Cardiac fibroblast (primary cell): ENCODE data around the genes ADAMTS12, TTC23L and DNAJC21.

GRCh38 chr5:32274447-32274997, 38.2 kb downstream of the MTMR12 start:
- RRBS = no CpG with 5 or more reads among the region's 10 CpGs

DNA sequence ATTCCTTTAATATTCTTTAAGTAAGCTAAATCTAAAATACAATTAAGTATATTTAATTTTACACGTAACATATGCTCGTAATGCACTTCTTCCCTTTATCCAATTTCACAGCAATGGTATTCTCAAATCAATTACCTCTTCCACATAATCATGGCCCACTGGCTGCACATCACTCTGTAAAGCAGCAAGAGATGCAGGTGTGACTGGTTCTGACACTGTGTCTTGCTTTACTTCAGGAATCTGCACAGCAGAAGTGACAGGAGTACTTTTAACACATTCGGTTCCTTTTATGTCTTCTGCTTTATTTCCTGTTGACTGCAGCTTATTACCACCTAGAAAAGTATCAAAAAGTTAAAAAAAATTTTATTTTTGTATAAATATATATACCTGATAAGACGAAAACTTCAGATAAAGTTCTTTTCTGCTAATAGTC, 44.7 kb downstream of the ZFR start:
- RRBS = no CpG with 5 or more reads among the region's 4 CpGs

DNA sequence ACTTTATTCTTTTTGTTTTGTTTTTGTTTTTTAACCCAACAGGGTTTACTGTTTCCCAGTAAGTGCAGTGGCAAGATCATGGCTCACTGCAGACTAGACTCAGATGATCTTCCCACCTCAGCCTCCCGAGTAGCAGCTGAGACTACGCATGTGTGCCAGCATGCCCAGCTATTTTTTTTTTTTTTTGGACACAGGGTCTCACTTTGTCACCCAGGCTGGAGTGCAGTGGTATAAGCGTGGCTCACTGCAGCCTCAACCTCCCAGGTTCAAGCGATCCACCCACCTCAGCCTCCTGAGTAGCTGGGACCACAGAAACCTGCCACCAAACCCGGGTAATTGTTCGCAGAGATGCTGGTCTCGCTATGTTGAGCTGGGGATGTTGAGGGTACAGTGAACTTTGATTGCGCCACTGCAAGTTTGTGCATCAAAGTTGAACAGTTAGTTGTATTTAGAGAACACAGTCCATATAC, 12.7 kb downstream of the ZFR start:
- RRBS = no CpG with 5 or more reads among the region's 8 CpGs

- RRBS = no CpG with 5 or more reads among the region's 5 CpGs
These were observed 11.7 kb downstream of the ZFR start for GRCh38 chr5:32432812-32433193.

GRCh38 chr5:32537330-32537972, 47.9 kb upstream of the SUB1 start:
- RRBS = no CpG with 5 or more reads among the region's 6 CpGs

- RRBS = under 1% methylated on average over 31 of the region's 77 CpGs
These were observed 637 bp downstream of the SUB1 start for GRCh38 chr5:32585665-32586722.

- RRBS = 2% methylated on average over 21 of the region's 51 CpGs
These were observed at the start of gene ADAMTS12 for GRCh38 chr5:33891656-33892869. Gene ADAMTS12, minus strand, starts transcription at chr5:33891990.

DNA sequence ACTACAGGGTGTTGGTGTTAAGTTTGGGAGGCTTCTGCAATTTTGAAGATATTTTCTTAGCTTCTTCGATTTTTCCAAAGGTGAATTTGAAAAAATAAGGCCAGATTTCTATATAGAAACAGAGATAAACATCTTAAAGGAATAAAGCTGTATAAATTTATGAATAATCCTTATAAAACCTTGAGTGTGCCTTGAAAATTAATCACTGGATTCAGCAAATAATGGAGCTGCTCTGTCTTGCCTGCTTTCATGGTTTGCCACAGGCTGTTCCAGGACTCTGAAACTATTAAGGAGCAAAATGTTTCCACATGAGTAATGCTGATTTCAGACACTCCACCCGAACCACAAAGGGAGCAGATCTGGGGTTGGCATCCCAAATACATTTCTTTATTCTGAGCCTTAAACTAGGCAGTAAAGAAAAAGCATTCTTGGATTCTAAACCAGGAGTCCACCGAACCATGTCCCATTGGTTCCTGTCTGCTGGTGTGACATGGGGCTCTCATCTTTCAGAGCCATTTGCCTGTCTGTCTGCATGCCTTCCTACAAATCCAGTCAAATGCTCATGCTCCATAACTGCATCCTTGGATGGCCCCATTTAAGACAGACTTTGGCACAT, 10.1 kb upstream of the C1QTNF3 start:
- RRBS = no CpG with 5 or more reads among the region's 3 CpGs

DNA sequence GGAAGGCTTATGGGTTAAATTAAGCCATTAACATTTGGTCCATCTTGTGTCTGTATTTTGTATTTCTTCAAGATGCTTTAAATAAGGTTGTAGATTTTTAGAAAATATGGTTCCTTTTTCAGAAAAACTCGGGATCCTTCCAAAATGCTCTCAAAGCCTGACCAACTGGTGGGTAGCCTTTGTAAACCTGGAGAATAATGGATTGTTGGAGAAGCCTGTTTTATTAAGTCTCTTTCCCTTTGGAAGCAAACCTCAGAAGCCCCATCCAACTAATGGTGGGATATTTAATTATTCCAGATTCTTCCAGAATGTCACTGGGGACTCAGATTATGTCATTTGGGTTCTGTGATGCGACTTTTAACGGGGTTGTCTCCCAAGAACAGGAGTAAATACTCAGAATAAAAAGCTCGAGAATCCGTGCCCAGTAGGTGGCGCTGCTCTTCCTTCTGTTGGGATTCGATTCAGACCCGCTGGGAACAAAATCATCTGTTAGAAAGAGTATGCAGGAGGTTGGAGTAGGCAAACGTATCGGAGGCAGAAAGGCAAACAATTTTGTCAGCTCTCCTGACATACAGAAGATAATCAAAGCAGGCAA, 170.1 kb upstream of the RAI14 start:
- RRBS = no CpG with 5 or more reads among the region's 10 CpGs

DNA sequence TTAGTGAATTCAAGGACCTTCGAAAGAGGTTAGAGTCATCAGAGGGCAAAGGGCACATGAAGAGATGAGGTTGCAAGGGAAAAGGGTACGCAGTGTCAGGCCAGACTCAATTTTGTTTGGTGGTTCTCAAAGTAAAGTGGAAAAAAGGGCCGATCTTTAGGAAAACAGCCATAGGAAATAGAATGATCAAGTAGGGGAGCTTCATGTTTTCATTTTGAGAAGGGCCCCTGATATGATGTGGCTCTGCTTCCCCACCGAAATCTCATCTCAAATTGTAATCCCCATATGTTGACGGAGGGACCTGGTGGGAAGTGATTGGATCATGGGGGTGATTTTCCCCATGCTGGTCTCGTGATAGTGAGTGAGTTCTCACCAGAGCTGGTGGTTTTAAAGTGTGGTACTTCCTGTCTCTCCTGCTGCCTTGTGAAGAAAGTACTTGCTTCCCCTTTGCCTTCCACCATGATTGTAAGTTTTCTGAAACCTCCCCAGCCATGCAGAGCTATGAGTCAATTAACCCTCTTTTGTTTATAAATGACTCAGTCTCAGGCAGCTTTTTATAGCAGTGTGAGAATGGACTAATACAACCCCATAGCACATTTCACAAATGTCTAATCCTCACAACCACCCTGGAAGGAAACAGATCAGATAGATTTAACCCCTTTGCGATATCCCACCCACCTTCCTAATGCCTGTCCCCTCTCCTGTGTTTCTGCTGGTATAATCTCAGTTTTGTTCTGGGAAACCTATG, 157.2 kb upstream of the RAI14 start:
- RRBS = no CpG with 5 or more reads among the region's 7 CpGs

DNA sequence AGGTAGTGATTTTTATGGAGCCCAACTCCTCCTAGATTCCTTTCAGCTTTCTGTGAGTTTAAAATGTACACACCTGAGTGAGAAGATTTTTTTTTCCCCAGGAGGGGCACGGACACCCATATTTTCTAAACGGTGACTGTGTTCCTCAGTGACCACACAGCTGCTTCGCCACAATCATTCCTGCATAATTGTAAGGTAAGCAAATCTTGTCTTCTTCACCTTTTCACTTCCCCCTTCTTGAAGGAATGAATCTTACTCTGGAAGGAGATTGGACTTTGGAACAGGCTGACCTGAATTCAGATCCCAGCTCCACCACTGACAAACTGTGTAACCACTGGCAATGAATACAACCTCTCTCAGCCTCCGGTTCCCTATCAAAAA, 99.8 kb upstream of the RAI14 start:
- RRBS = no CpG with 5 or more reads among the region's 4 CpGs

GRCh38 chr5:34586059-34586509, 70.0 kb upstream of the RAI14 start:
- RRBS = no CpG with 5 or more reads among the region's 5 CpGs

DNA sequence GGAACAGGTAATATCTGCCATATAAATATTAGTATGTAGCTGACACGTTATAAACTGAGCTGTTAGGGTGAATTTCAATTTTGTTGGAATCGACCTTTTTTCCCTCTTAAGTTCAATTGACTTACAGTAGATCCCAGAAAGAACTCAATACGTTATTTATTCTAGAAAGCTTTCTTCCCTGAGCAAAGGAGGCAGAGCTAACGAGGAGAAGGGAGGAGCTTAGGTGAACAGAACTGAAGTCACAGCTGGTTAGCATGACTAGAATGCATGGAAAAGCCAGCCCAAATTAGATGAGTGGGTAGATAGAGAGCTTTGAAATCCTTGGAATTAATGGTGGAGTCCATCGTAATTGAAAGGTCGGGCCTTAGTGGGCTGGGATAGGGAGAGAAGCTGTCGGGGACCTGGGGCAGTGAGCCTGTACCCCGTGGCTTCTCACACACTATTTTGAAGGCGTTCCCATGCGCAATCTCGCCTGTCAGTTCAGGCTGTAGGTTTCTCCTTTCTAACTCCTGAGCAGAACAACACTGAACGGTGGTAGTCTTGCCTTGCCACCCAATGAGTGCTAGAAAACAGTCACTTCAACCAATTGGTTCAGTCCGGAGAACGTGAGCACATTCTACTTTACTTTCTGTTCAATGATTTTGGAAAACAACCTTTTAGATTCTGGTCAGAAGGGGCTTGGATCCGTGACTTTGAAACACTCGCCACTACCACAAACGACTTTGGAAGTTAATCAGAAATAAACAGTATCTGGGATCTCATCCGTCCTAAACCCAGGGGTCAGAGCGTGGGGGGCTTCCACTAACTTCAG, 736 bp upstream of the RAI14 start:
- RRBS = no CpG with 5 or more reads among the region's 19 CpGs

DNA sequence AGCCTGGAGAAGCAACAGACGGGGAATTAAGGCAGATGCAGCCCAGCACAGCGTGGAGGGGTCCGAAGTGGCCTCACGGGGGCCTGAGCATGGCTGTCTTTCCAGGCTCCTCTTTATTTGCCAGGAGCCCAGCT, 1.1 kb downstream of the RAI14 start:
- RRBS = no CpG with 5 or more reads among the region's 4 CpGs

DNA sequence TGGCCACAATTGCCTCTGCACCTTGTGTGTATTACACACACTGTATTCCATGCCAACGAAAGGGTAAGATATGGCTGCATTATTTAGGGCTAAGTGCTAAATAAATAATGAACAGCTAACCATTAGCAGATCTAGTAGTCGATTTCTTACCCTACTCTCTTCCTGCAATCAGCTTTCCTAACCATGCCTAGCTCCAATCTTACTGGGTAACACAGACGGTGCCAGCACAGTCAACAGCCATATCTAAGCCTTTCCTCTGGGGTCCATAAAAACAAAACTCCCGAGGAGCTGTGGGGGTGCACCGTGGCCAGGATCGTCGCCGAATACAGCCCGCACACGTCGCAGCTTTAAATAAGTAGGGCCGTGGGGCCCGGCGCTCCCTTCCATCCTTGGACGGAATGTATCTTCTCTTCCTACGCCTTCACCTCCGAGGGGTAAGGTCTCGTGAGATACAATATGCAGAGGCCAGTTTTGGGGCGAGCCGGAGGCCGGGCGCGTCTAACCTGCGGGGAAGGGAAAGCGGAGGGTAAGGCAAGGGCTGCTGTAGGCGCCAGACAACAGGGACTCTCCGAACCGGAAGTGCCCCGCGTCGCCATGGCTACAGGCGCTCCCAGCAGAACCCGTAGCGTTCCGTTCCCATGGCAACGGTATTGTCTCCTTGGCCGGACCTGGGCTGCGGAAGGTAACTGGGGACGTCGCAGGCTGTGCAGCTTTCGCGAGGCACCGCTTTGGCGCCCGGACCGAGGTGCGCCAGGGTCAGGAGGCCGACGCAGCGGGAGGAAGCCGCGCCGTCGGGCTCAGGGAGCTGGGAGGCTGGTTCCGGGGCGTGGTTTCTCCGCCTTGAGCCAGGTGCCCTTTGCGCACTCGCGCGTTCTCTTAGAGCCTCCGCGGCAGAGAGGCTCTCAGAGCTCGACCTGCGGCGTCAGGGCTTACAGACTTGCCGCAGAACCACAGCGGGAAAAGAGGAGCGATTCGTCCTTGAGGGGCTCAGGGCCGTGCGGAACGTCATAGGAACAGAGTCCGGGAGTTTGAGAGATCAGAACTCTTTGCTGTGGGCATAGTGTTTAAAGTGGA, at the start of gene TTC23L:
TTC23L (plus strand) TSS at position 650 of the 1,074 bp plus-strand sequence.
- RRBS = 1% methylated on average over 26 of the region's 74 CpGs

DNA sequence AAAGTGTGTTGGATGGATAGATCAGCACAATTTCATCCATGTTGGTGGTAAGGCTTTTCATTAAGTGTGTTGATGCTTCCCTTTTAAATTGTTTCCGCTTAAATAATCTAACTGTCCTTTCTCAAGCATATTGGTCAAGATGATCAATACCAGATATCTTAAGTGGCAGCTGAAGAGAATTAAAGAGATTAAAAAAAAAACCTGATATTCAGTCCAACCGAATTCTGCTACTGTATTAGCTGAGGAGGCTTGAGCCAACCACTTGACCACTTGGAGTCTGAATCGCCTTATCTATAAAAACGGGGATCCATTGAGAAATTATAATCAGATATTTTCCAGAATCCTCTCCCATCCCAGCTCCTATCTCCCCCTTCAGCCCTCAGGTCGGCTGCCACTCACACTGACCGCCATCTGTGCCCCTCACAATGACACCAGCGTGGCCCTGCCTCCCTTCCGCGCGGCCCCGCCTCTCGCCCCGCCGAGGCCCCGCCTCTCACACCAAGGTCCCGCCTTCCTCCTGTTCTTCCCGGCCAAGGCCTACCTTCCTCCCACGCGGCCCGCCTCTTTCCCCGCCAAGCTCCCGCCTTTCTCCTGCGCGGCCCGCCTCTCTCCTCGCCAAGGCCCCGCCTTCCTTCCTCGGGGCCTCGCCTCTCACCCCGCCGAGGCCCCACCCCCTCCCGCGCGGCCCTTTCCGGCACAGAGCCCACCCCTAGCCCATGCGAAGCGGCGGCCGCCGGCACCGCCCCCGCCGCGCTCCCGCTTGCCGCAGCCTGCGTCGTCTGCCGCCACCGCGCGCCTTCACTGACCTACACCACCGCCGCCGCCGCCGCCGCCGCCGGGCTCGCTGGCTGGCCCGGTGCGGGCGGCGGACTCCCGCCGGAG, at the start of gene DNAJC21:
DNAJC21 (plus strand) TSS at position 717 of the 882 bp plus-strand sequence.
- RRBS = 2% methylated on average over 7 of the region's 67 CpGs

- RRBS = no CpG with 5 or more reads among the region's 5 CpGs
These were observed 1.0 kb downstream of the DNAJC21 start for GRCh38 chr5:34930420-34930781.

- RRBS = no CpG with 5 or more reads among the region's 2 CpGs
These were observed 1.1 kb upstream of the AGXT2 start for GRCh38 chr5:35048889-35049298.